Trachea (tissue), 1 donor: ENCODE measurements around the genes TMEM92, ABCC3 and LUC7L3.

DNA sequence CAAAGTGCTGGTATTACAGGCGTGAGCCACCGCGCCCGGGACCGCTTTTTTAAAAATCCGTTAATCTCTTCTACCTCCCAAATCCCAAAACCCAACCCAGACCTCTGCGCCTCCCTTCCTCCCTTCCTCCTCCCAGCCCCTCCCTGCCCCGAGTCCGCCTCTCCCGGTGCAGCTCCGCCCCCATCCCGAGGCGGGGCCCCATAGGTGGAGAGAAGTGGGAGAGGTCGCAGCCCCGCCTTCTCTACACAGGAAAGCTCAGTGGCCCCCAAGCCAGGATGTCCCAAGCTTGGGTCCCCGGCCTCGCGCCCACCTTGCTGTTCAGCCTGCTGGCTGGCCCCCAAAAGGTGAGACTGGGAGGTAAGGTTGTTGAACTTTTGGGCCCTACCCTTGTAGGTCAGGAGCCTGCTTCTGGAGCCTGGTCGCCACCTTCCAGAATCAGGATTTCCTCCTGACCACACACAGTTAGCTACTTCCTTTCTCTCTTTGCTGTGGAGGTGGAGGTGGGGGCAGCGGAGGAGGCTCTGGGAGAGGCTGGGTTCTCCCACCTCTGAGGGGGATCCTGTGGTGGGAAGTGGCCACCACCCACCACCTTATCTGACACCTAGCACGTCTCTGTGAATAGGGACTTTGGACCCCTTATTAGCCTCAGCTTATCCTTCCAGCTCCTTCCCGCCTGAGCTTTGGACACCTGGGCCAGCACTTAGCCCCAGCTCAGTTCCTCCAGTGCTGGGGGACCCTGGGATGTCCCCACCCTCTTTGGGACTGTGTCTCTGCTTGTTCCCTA, at the start of gene TMEM92:
TSS of gene TMEM92 (plus strand) at position 240 of the 784 bp plus-strand sequence.
- PRO-cap: bidirectional peak, plus-strand start at position 248 of the sequence, minus-strand start at position 132 of the sequence

GRCh38 chr17:50318914-50319302, 27.0 kb upstream of the XYLT2 start:
- PRO-cap: no peak

DNA sequence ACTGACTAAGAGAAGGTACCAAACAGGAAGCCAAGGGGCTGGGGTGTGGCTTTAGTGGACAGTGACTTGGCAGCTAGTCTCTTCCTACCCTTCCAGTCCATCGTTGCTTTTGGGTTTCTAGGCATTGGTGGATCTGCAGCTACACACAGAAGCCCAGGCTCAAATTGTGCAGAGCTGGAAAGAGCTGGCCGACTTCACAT, 6.2 kb downstream of the EME1 start:
- PRO-cap: no peak

GRCh38 chr17:50517014-50517438, 8.8 kb downstream of the MYCBPAP start:
- PRO-cap: no peak

GRCh38 chr17:50547564-50548290, 753 bp downstream of the SPATA20 start:
- PRO-cap: no peak

- PRO-cap: unidirectional peak, plus-strand start at chr17:50634607; unidirectional peak, plus-strand start at chr17:50634823
Measured at GRCh38 chr17:50634140-50635431, at the start of gene ABCC3. Gene ABCC3 (plus strand): TSS chr17:50634881.

DNA sequence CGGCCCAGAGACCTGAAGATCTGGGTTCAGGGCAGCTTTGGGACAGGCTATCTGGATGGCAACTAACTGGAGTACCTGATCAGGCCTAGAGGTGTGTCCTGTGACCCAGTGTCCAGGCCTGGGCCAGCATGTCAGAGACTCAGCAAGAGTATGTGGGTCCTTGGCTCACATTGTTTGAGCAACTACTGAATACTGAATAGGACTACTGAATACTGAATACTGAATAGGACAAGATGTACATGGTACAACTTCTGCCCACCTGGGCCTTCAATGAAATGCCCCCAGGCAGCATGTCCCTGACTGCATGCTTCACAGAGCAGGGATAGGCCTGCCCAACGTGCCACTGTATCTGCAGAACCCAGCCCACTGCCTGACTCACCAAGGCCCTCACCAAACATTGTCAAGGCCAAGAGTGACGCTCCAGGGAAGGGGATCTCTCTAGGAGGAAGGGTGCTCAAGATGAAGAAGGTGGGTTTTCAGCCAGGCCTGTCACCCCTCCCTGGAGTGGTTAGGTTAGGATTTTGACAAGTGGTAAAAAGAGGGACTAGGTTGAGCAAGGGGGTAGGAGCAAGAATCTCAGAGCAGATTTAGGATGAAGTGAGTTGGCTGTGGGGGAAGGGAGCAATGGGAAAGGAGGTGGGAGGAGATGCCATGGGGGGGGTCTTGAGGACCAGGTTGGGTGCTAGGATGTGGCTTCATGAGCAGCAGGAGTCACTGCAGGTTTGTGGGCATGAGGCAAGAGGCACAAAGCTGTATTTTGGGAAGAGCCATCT, 8.7 kb downstream of the ABCC3 start:
- PRO-cap: no peak

- PRO-cap: no peak
Measured at GRCh38 chr17:50684570-50685117, 23.1 kb downstream of the ANKRD40 start.

DNA sequence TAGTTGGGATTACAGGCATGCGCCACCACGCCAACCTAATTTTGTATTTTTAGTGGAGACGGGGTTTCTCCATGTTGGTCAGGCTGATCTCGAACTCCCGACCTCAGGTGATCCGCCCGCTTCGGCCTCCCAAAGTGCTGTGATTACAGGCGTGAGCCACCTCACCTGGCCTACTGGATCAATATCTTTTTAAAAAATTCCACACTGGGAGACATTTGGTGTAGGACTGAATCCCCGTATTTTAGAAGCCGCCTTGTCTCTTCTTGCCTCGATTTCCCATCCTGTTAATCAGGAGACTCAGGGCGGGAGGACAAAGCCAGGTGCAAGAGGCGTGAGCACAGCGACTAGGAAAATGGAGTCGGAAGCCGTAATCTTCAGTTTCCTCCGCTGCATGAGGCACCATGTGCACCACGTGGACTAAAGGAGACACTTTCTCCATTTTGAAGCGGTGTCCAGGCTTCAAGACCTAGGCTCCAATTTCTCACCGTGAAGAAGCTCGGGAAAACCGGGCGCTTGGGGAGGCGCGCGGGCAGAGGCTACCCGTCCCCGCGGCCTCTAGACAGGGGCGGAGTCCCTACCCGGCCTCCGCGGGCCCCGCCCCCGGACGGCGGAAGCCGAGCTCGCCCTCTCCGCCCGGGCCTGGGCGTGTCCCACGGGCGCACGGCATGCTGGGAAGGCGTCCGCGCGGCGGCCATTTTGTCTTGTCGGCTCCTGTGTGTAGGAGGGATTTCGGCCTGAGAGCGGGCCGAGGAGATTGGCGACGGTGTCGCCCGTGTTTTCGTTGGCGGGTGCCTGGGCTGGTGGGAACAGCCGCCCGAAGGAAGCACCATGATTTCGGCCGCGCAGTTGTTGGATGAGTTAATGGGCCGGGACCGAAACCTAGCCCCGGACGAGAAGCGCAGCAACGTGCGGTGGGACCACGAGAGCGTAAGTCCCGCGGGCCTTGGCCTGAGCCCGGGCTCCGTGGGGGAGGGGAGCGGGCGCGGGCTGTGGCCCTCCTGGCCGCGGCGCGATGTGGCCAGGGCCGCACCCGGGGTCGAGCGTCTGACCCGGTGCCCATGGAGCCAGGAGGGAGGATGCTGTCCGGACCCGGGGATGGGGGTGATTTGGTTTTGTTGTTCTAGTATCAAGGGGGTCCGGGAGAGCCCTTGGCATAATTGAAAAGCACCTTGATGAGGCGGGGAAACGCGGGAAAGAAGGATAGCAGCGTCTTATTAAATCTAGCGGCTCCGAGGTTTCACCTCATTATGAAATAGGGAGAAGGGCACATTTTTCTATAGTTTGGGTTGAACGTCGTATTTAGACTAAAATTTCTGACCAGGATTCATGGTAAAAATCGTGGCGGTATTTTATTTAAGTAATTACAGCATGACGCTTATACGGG, at the start of gene LUC7L3:
TSS of gene LUC7L3 (plus strand) at position 699 of the 1,384 bp plus-strand sequence.
- PRO-cap: bidirectional peak, plus-strand start at position 726 of the sequence, minus-strand start at position 557 of the sequence

- PRO-cap: no peak
Measured at GRCh38 chr17:50750887-50751355, 16.4 kb downstream of the ANKRD40CL start.

DNA sequence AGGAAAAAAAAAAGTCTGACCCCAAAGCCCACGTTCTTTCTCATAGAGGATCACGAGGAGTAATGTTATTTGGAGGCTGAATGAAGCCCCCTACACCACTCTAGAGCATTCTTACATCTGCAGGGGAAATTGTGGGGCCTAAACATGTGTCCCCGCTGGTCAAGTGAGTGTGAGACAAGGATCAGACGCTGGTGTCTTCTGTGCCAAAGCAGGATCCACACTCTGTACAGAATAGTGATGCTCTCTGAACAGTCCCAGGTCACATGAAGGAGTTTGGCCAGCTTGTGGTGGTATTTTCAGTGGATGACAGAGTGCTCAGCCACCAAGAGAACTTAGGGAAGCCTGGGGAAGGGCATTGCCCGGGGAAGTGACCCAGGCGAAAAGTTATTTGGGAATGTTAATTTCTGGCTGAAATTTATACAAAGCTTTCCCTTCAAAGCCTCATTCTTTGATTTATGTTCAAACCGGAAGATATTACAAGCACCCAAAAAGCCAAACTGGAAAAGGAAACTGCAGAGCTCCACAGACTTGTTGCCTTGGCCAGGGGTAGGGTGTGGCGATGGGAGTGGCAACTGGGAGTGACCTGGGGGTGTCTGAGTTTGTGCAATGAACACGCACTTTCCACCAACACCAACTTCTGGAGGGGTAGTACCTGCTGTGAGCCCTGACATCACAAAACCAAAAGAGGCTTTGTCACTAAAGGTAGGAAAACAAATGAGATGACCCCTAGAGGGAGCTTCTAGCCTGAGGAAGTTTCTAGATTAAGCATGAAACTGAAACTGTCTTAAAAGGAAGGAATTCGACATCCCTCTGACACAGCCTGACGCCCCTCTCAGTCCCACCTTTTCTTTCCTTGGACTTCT, 14.4 kb downstream of the TOB1 start:
- PRO-cap: bidirectional peak, plus-strand start at position 787 of the sequence, minus-strand start at position 639 of the sequence

- PRO-cap: no peak
Measured at GRCh38 chr17:50883943-50884373, 17.8 kb upstream of the TOB1 start.

DNA sequence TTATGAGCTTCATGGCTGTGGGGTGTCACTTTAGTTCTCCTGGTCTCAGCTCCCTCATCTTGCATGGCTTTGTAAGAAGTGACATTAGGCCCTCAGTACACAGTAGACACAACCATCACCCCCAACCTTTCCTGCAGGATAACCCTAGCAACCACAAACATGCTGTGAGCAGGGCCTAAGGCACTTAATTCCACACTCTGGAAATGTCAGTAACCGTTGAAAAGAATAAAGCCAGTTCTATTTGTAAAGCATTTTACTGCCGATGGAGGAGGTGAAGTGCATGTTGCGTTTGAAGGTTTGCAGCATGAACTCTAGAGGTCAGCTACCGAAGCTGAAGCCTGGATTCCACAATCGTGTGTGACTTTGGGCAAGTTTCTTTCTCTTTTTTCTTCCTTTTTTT, 25.9 kb upstream of the TOB1 start:
- PRO-cap: no peak

- PRO-cap: no peak
Measured at GRCh38 chr17:50904989-50906004, 39.1 kb upstream of the TOB1 start.

DNA sequence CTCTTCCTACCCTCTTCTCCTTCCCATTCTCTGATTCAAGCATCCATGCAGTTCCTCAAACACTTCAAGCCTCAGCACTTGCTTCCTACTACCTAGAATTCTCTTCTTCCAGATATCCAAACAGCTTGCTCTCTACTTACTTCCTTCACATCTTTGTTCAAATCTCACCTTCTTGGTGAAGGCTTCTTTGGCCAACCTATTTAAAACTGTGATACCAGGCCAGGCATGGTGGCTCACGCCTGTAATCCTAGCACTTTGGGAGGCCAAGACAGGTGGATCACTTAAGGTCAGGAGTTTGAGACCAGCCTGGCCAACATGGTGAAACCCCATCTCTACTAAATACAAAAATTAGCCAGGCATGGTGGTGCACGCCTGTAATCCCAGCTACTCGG, 38.8 kb downstream of the SPAG9 start:
- PRO-cap: no peak

DNA sequence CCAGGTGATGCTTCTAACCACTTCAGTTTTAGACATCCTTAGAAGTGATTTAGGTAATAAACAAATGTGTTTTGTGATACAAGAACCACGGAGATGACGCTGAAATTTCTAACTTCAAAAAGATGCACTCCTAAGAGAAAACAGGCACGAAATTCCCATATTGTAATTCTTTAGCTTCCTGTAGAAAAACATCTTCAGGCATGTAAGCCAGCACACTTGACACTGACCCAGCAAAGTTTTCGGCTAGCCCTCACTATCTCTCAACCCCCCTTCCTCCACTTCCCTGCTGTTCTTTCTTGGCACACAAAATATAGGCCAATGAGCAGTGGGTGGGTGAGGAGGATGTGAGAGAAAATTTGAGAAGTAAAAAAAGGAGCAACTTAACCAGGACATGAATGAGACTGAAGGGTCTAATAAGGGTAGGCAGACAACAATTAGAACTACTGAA, 1.2 kb downstream of the MBTD1 start:
- PRO-cap: no peak

GRCh38 chr17:51372541-51373054, 112.3 kb downstream of the UTP18 start:
- PRO-cap: no peak

DNA sequence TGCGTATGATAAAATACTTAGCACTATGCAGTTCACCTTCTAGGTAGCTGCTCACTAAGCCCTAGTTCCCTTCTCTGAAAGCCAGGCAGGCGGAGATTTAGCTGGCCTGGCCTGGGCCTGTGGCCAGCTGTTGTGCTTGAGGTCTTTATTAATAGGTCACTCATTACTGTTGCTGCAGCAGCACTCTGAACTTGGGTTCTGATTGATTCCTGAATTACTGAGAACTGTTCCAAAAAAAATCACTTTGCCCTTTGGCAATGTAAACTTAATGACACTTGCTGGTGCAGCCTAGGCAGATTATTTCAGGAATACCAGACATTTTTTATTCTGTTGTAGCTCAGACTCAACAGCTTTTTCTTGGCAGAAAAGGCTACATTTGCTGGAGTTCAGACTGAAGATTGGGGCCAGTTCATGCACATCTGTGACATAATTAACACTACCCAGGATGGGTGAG, 2.7 kb downstream of the TOM1L1 start:
- PRO-cap: no peak

- PRO-cap: no peak
Measured at GRCh38 chr17:55267338-55268516, 3.0 kb downstream of the HLF start.

DNA sequence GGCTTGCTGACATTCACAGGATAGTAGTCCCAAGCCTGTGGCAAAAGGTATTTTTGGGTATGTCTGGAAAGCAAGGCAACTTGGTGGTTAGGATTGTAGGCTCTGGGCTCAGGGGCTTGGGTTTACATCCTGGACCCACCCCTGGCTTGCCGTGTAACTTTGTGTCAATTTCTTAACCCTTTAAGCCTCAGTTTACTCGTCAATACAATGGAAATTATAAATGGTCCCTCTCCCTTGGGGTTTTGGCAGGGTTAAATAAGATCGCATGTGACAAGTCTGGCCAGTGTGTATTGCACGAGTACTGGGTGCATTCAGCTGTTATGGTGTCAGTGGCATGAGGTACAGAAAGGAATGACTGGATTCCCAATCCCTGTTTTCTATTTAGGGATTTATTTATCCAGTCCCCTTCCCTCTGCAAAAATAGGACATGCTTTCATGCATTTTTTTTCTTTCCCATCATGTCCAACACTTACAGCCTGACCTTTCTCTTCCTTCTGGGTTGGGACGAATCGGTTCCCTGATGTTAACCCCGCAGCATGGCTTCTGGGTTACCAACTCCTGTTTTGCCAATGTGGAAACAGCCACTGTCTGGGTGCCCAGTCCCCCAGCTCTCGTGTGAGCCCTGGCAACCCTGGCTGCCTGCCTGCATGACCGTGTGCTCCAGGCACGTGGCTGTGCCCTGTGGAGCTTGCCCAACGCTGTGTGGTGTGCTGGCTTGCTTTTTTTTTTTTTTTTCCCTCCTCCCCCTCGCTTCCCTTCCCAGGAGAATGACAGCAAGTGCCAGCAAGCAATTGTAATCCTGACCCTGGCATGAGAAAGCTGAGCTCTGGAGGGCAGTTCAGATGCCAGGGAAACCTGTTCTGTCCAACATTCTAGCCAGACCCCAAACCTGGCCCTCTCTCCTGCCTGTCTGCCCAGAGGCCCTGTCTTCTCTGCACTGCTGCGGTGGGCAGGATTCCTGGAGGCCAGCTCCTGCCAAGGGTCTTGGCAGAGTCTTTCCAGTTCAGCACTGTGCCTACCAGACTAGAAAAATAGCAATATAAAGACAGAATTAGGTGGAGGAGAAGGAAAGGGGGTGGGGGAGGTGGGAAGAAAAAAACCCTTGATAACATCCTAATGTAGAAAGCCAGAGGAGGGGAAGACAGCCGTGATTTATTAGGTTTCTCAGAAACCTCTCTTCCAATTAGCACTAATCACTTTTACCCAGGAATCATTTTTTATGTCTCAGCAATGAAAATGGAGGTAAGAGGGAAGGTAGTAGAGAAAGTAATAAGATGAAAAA, 8.7 kb downstream of the HLF start:
- PRO-cap: no peak